ENCODE measurements around a stretch of chr7.

DNA sequence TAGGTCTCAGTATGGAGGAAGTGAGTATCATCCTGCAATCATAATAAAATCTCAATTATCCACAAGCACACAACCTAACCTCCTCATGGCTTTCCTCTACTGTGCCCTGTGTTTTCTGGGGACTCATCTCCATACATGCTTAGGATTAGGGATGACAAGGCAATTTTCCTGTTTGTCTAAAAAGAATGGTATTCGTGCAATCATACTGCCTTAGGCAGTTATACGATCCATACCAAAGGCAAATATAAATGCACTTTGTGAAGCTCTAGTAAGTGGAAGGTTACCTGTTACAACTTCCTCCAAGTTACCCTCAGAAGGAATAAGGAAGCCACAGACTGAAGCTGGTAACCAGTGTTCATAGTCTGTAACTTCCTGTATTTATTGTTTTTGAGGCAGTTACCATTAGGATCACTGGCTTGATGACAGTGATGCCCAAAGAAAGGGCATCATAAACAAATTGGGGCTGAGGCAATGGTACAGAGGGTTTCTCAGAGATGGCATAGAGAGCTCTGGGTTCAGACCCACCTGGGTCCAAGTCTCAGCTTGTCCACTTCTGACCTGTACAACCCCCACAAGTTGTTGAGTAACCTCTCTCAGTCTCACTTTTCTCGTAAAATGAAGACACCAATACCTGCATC is 138.3 kb downstream of the ELMO1 start:
- PRO-cap: no peak
- RAMPAGE, long total RNA, 4 experiments: no peak in any of the 4 experiments

DNA sequence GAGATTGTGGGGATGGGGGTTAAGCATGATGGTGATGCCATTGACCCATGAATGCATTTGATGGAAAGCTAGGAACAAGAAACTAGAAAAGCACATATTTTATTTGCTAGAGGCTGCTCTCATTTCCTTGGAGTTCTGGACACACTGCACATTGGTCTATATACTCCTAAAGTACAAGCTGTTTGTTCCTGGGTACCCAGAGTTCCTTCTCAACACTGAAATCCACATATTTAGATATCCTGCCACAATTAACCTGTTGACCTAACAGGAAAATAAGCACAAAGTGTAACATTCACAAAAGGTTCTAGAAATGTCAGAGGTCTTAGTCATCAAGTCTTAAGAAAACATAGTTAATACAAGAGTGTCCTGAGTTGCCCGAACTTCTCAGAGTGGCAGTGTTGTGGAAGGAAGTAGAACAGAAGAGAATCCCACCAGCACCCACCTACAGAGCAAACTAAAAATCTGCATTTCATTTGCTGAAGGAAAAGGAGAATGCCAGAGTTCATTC is 115.6 kb downstream of the ELMO1 start:
- PRO-cap: no peak
- RAMPAGE, long total RNA, 4 experiments: no peak in any of the 4 experiments

DNA sequence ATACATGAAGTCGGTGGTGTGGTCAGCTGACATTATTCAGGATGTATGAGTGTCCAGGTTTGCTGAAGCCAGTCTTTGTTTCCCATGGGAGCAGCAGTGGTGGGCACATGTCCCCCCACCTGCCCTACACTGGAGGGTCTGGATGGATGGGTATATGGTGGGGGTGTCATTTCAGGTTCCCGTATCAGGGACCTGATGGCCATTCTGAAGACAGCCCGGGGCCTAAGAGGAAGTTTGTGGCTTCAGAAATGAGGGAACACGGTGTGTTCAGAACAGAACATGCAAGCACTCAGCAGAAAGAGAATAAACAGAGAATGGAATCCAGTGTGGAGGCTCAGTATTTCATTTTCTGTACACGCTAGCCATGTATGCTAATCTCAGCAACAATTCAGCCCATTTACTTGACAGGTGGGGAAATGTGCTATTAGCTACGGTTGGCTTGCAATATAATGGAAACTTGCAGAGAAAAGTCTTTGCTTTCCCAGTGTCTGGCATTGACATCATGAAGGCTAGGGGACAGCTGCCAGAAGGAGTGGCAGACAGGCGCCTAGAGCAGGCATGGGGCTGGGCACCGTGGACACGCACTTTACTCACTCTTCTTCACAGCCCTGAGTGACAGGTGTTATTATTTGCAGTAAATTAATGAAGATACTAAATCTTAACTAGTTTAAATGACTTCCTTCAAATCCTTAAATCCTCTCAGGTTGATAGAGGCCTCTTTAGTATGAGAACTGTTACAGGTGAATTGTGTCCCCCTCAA is 98.6 kb downstream of the ELMO1 start:
- PRO-cap: no peak
- RAMPAGE, long total RNA, 4 experiments: no peak in any of the 4 experiments

DNA sequence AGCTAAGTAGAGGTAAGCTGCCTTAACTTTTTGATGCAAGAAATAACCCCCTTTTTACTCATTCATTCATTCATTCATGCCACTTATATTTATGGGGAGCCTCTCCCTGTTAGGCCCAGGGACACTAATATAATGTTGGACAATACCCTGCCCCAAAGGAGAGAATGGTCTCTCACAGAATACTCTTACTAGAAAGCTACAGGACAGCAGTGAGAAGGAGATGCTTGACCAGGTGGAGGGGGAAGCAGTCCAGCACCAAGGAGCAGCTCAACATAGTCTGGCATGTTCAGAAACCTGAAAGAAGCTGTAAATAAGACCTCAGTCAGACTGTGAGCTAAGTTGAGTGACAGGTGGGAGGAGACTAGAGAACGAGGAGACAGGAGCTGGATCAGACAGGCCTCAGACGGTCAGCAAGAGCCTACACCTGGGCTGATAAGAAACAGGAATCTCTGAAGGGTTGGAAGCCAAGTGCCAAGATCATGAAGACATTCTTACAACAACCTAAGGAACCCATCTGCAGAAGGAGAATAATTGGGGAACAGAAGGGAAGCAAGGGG is 54.6 kb downstream of the ELMO1 start:
- PRO-cap: unidirectional peak, plus-strand start at position 402 of the sequence
- RAMPAGE, long total RNA, 4 experiments: no peak in any of the 4 experiments

DNA sequence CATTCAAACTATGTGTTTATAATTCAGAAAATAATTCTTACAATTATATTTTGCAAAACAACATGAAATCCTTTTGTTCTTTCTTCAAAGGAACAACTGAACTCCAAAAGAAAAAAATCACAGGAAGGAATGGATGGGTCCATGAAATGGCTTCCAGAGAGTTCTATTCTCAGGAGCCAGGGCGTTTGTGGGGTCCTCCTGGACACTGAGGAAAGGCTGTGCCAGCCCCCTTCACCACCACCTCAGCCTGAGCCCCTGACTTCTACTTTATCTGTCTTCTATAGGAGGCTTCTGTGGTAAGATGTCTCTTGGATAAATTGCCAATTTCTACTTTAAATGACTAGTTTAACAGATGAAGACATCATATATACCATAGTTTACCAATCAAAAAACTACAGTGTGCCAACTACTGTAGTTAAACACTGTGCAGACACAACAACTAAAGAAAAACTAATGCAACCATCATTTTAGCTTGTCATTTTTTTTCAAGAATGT is 36.5 kb downstream of the ELMO1 start:
- PRO-cap: no peak
- RAMPAGE, long total RNA, 4 experiments: no peak in any of the 4 experiments

- PRO-cap: no peak
- RAMPAGE, long total RNA, 4 experiments: no peak in any of the 4 experiments
Measured at GRCh38 chr7:39649631-39650140, 26.3 kb downstream of the RALA start.

DNA sequence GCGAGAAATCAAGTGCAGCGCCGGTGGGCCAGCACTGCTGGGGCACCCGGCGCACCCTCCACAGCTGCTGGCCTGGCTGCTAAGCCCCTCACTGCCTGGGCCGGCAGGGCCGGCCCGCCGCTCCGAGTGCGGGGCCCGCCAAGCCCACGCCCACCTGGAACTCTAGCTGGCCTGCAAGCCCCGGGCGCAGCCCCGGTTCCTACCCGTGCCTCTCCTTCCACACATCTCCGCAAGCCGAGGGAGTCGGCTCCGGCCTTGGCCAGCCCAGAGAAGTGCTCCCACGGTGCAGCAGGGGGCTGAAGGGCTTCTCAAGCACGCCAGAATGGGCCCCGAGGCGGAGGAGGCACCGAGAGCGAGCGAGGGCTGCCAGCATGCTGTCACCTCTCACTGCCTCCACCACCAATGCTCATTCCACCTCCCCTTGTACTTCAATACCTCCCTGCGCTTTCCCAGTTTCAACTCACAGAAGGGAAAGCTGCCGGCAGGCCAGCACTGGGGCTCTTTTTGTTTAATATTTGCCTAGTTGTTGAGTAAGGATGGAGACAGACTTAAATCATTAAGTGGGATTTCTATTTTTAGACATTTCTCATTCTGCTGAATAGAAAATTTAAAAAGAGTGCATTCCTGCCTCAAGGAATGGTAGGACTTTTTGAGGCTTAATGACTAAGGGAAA is 130.9 kb downstream of the RALA start:
- PRO-cap: no peak
- RAMPAGE, long total RNA, 4 experiments: no peak in any of the 4 experiments

GRCh38 chr7:39987570-39988289 is 37.7 kb downstream of the CDK13 start:
- PRO-cap: no peak
- RAMPAGE, long total RNA, 4 experiments: start-site peak on the plus strand in 2 of 4 experiments, at chr7:39987601-39988241 at its widest, 7 to 34 reads per replicate

GRCh38 chr7:40057227-40057945 is 77.0 kb downstream of the MPLKIP start:
- PRO-cap: no peak
- RAMPAGE, long total RNA, 4 experiments: no peak in any of the 4 experiments

DNA sequence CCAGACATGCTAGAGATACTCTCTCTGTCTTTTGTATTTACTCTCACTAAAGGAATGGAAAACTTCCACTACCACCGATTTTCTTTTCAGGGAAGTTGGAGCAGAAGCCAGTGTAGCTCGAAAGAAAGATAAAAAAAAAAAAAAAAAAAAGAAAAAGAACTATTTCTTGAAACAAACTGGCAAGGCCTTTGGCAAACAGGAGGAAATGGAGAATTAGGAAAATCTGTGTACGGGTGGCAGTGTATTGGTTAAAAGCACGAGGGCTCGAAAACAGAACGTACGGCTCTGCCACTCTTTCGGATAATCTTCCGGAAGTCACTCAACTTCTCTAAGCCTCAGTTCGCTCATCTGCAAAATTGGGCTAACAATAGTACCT is 677 bp downstream of the MPLKIP start:
- PRO-cap: no peak
- RAMPAGE, long total RNA, 4 experiments: no peak in any of the 4 experiments

DNA sequence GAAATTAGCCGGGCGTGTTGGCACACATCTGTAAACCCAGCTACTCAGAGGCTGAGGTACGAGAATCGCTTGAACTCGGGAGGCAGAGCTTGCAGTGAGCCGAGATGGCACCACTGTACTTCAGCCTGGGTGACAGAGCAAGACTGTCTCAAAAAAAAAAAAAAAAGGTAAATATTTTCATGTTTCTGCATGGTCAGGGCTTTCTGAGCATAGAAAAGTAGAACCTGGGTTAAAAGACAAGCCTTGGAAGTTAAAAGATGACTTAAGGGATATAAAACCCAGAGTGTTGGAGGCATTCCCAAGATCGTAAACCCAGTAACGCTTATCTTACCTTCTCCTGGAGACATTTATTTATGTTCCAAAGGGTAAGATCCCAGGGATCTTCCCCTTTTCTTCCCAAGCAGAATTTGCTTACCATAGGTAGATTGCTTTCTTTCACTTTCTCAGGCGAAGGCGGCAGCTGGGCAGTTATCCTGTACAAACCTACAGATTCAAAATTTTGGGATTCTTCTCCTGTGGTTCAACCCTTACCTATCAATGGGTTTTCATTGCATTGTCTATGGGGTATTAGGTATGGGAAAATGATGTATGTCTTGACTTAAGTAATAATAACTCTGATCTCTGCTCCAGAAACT is 22.2 kb downstream of the SUGCT start:
- PRO-cap: no peak
- RAMPAGE, long total RNA, 4 experiments: no peak in any of the 4 experiments

DNA sequence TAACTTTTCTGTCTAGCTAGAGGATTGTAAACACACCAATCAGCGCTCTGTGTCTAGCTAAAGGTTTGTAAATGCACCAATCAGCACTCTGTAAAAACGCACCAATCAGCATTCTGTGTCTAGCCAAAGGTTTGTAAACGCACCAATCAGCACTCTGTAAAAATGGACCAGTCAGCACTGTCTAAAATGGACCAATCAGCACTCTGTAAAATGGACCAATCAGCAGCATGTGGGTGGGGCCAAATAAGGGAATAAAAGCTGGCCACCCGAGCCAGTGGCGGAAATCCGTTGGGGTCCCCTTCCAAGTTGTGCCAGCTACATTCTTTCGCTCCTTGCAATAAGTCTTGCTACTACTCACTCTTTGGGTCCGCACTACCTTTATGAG is 83.8 kb downstream of the SUGCT start:
- PRO-cap: no peak
- RAMPAGE, long total RNA, 4 experiments: no peak in any of the 4 experiments

DNA sequence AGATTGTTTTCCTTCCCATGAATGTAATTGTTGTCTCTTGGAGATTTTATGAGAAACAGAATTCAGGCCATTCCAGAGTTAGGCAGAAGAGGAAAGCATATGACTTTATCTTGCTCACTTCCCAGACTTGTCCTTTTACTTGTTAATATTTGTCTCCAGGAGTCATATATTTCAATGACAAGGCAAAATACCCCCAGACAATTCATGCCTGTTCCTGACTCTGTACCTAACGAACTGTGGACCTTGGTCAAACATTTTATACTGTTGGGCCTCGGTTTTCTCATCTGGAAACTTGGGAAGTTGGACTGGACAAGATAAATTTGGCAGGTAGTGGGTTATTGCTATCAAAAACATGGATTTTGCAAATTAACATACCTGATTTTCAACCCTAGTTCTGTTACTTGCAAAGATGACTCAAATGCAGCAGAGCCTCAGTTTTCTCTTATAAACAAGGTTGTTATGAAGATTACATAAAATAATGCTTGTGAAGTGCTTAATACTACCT is 674.0 kb downstream of the SUGCT start:
- PRO-cap: unidirectional peak, plus-strand start at position 75 of the sequence
- RAMPAGE, long total RNA, 4 experiments: no peak in any of the 4 experiments

DNA sequence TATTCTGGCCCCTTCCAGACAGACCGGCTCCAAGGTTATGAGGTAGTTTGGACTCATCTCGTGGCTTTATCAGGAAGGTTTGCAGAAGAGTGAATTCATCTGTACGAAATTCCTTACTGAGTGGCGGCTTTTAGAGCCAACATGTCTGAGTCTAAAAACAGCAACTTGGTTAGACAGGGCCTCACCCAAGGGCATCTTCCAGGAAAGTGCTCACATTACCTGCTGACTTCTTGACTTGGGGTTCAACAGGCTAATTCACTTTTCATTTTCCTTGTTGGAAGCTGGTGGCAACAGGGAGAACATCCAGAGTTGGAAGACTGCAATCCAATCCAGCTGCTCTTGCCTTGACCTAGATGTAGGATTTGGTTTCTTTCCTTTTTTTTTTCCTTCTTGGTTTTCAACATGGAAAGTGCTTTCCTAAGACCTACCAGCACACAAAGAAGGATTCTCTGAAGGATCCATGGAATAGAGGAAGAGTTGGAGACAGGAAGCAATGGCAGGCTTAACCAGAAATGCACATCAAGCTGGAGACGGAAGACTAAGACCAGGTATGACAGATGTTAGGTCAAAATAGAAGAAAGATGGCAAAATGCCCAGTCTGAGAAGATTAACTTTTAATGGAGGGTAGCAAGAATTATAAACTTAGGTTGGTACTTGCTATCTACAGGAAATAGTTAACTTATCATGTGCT is 775.1 kb downstream of the SUGCT start:
- PRO-cap: no peak
- RAMPAGE, long total RNA, 4 experiments: no peak in any of the 4 experiments

- PRO-cap: unidirectional peak, plus-strand start at chr7:41011224
- RAMPAGE, long total RNA, 4 experiments: no peak in any of the 4 experiments
Measured at GRCh38 chr7:41010917-41011324, 692.0 kb downstream of the INHBA start.

DNA sequence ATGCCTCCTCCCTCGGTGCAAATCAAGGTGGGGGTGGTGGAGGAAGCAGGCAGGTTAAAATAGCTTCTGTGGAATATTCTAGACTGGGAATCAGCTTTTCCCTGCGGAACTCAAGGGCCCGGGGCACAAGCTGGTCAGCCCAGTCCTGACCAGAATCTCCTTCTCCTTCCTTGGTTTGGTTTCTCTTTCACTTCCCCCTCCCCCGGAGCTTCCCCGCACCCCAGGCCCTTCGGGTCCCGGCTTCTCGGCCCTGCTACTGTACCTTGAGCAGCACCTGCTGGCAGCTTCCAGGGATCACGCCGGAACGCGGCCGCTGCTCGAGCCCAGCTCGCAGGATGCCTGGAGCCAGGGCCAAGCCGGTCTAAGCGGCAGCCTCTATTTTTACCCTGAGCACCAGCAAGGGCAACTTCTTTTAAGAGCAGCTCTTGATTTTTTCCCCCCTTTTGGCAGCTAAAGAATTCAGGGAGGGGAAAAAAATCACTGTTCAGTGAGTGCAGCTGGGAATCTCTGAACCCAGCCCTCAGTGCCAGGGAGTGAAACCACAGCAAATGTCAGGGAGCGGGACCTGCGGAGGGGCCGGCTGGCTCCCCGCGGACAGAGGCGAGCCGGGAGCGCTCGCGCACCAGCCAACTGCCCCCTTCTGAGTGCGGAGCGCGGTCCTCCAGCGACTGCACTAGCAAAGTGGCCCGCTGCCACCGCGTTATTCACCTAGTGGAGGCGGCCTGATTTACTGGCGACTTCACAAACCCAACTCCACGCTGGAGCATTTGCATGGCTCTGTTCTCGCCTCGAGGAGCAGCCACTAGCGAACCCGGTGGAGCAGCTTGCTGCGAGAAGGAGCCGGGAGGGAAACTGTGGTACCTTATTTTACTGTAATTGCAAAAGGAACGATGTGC is 2.4 kb upstream of the INHBA start:
- PRO-cap: bidirectional peak, plus-strand start at position 290 of the sequence, minus-strand start at position 156 of the sequence; unidirectional peak, minus-strand start at position 675 of the sequence
- RAMPAGE, long total RNA, 4 experiments: no peak in any of the 4 experiments

DNA sequence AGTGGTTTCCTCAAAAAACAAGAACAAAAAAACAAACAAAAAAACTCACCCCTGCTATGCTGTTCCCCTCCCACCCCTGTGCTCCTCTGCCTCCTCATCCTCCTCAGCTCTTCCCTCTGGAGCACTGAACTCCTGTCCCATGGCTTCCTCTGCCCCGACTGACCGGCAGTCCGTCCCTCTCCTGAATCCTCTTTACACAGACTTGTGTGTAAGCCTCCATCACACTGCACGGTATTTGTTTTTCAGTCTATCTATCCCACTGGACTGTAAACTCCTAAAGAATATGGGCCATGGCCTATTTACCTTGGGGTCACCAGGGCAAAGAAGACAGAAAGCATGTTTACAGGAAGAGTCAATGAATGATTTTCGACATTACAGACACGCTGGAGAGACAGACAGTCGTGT is 265.3 kb downstream of the GLI3 start:
- PRO-cap: unidirectional peak, minus-strand start at position 174 of the sequence
- RAMPAGE, long total RNA, 4 experiments: no peak in any of the 4 experiments

- PRO-cap: no peak
- RAMPAGE, long total RNA, 4 experiments: no peak in any of the 4 experiments
Measured at GRCh38 chr7:42009552-42010031, 227.4 kb downstream of the GLI3 start.

GRCh38 chr7:42231704-42232746 is 5.0 kb downstream of the GLI3 start:
- PRO-cap: bidirectional peak, plus-strand start at chr7:42232725, minus-strand start at chr7:42232471
- RAMPAGE, long total RNA, 4 experiments: no peak in any of the 4 experiments

DNA sequence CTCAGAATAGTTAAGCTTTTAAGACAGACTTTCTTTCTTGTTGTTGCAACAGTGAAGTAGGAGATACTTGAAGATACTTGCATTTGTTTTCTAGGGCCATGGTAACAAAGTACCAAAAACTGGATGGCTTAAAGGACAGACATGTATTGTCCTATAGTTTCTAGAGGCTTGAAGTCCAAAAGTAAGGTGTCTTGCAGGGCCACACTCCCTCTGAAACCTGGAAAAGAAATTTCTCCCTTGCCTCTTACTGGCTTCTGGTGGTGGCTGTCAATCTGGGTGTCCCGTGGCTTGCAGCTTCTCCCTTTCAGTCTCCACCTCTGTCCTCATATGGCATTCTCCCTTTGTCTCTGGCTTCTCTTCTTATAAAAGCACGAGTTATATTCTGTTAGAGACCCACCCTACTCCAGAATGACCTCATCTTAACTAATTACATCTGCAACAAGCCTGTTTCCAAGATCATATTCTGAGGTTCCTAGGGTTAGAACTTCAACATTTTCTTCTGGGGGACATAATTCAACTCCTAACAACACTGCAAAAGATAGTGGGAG is 3.3 kb upstream of the GLI3 start:
- PRO-cap: no peak
- RAMPAGE, long total RNA, 4 experiments: no peak in any of the 4 experiments

Measured in esophagus squamous epithelium (tissue), 4 donors.